AG09309 (cell line): ENCODE measurements around a stretch of chr4.

DNA sequence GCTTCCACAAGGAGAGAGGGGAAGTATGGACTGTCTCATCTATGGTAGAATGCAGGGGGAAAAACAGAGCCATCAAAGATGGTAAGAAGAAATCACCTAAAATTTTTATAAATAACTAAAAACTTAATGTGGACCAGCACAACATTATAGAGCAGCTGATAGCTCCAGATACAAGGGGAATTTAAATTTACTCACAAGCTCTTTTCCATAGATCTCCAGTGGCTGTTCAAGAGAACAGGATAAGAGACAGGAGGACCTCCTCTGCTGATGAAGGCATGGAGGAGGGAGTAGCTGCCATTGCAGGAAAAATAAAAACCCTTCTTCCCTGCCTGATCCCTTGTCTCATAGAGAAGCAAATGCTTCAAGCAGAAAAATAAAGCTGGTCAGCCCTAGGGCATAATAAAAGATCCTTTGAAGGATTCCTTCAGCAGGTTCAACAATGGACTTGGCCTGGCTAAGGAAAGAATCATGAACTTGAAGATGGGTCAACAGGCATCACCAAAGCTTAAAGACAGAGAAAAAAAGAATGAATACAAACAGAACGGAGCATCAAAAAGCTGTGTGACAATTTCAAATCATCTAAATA is 113.5 kb downstream of the GASK1B start:
- RRBS, result no CpG with 5 or more reads among the region's 1 CpG

DNA sequence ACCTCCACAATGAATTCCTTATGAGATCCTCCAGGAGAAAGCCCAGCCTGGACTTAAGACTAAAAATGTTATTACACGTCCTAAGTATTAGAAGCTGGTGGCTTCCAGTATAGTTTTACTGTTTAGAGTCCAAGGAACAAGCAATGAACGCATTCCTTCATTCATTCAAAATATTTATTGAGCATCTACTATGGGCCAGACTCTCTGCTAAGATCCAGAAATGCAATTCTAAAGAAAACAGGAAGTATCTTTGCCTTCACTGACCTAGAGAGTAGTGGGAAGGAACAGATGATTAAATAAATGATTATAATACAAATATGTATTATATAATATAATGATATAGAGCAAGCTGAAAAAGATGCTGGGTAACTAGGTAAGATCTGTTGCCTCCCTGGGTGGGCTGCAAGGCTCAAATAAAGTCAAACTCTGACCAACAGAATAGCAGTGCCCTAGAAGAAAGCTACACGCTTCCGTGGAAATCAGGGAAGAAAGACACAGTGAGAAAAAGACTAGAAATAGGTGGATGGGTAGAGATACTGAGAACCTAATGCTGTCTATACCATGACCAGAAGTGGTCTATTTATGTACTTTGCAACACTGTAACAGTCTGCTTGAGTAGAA is 5.3 kb downstream of the GASK1B start:
- RRBS, result no CpG with 5 or more reads among the region's 4 CpGs

DNA sequence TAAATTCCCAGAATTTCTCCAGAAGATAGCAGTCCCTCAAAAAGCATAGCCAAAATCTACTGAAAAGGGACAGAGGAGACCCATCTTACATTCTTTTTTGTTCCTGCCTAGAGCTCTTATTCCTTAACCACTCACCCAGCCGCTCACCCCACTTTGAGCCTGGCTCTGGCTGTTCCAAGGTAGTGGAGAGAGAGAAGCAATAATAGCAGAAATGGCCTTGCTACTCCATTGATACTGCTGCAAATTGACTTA is 1.7 kb upstream of the GASK1B start:
- RRBS, result no CpG with 5 or more reads among the region's 1 CpG

DNA sequence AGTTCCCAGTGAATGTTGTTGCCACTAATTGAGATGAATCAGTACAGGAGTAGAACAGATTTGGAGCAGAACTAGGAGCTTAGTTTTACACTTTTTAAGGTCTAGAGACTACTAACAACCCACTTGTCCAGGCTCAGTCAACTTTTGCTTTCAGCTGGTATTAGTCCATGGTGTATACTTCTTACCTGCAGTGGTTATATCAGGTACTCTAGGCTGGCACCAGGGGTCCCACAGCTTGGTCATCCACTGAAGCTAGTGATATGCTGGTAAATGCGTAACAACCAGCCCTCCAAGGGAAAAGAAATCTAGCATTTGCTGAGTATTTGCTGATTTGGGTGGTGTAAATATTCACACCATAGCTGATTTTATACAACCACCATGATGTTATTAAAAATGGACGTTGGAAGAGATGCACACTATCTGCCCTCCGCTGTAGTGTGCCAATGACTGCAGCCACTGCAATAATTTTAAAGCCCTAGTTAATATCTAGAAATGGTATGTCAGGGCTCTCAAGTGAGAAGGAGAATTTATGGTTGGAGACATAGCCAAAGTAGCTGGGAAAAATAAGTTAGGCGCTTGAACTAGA is 16.5 kb upstream of the TMEM144 start:
- RRBS, result no CpG with 5 or more reads among the region's 4 CpGs

GRCh38 chr4:158716818-158717527 is 6.2 kb downstream of the PPID start:
- RRBS, result no CpG with 5 or more reads among the region's 11 CpGs

DNA sequence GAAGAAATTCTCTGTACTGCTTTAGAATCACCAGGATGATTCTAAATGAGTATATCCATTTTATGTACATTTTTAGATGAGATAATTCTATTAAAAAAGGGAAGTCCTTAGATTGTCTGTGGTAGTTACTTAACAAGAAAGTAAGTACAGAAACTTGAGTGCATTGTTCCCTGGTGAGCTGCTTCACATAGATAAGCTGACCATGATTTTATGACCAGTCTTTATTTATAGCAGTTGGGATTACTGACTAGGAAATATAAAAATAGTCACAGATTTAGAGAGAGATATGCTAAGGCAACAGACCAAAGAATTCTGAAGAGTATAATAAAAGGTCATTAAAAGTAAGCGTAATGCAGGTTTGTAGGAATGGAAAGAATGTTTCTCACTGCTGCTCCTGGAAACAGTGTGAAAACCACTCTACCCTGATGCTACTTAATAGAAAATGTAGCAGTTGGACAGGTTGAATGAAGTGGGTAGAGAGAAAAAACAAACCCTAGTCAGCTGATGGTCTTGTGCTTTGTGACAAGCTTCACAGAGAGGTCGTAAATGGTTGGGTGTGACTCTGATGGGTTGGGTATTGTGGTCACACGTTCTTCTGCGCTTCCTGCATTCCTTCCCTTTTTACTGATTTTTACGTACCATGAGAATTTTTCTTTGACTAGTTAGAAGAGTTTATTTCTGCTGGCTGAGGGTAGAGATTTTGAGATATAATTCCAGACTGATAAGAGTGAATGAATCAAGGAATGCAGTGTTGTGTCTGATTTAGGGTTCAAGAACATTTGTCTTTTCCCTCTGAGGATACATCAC is 41.2 kb downstream of the FNIP2 start:
- RRBS, result no CpG with 5 or more reads among the region's 5 CpGs

DNA sequence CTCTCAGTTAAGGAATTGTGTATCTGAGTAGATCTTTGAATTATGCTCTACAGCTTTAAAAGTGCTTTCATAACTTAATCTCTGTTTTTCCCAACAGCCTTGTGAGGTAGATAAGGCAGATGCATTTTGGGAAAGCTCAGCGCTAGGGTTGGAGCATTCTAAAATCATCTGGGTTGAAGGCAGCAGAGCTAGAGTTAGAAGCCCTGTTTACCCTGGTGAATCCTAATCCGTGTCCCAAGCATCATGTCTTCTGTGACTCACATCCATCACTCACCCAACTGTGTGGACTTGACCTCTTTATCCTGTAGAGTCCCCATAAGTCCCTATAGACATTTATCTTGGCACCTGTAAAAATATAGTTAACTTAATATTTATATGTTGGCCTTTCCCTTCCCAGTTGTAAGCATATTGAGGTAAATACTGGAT is 49.9 kb downstream of the FNIP2 start:
- RRBS, result no CpG with 5 or more reads among the region's 2 CpGs

GRCh38 chr4:158820163-158820981 is 51.5 kb downstream of the FNIP2 start:
- RRBS, result no CpG with 5 or more reads among the region's 1 CpG

GRCh38 chr4:158839594-158840275 is 70.9 kb downstream of the FNIP2 start:
- RRBS, result no CpG with 5 or more reads among the region's 2 CpGs

DNA sequence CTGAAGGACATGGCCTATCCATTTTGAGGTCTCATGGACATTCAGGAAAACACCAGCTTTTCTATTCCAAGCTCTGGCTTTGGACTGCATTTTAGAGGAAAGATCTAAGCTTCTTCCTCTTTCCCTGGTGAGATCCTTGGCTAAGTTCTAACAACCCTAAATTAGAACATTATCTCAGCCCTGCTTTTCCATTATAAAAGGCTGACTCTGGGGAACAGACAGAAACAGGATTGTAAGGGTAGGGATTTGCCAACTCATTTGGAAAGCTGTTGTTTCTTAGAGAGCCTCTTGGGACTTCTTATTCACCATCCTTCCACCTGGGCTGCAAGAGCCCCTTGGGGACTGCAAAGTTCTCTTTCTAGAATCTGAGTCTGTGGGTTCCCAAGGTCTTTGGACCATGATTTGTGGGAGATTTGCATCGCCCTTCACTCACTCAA is 119.3 kb downstream of the C4orf45 start:
- RRBS, result no CpG with 5 or more reads among the region's 1 CpG

DNA sequence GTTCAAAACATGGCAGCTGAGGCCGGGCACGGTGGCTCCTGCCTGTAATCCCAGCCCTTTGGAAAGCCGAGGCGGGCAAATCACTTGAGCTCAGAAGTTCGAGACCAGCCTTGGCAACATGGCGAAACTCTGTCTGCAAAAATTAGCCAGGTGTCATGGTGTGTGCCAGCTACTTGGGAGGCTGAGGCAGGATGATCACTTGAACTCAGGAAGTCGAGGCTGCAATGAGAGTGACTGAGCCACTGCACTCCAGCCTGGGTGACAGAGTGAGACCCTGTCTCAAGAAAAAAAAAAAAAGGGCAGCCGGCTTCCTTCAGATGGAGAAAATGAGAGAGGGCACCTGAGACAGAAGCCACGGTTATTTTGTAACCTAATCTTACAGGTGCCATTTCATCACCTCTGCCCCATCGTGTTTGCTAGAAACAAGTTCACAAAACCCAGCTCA is 10.9 kb upstream of the C4orf45 start:
- RRBS, result no CpG with 5 or more reads among the region's 10 CpGs

DNA sequence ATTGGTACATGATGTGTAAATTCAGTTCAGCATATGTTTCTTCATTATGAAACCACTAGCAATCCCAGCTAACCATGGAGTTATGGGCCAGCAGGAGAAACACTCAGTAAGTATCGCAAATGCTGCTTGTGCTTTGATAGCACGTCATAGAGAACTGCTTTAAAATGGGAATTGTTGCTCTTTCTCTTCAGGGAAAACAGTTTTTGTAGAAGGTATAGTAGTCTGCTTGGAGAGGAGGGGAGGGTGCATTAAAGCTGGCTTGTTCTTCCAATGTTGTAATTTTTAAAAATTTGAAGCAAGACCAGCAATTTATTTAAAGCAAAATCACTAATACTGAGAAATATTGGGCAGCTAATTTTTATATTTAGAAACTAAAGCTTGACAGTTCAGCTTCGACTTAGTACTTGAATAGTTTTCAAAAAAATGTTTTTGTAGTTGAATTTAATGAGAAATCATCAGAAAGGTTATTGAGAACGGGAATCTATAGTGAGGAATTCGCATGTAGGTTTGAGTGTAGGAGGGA is 165.3 kb downstream of the RAPGEF2 start:
- RRBS, result no CpG with 5 or more reads among the region's 5 CpGs

GRCh38 chr4:159360643-159360871 is 257.7 kb downstream of the RAPGEF2 start:
- RRBS, result no CpG with 5 or more reads among the region's 2 CpGs

GRCh38 chr4:159382727-159383359 is 280.0 kb downstream of the RAPGEF2 start:
- RRBS, result no CpG with 5 or more reads among the region's 8 CpGs

GRCh38 chr4:159413521-159413886 is 310.6 kb downstream of the RAPGEF2 start:
- RRBS, result no CpG with 5 or more reads among the region's 3 CpGs

DNA sequence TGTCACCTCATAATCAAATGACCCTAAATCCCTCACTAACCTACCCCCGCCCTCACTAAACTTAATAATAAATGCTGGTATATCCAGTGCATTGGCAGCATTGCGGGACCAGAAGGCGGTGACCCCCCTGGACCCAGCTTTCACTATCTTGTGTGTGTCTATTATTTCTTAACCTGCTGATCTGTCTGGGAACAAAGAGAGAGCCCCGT is 1262.3 kb downstream of the RAPGEF2 start:
- RRBS, result no CpG with 5 or more reads among the region's 4 CpGs

DNA sequence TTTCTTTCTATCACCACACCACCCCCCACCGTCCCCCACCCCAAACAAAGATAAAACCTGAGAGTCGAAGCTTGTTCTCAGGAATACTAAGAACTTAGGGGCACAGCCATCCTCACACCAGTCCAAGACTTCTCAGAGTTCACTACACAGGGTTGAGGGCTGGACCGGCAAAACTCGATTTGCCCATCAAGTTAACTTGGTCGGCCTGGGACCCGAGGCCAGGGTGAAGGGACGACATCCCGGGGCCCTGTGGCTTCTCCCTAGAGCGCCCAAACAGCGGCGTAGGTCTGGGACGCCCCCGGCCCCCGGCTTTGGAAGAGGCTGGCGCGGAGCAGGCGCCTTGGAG is 250 bp upstream of the NPY5R start:
- RRBS, result 7% methylated on average over 14 of the region's 17 CpGs

DNA sequence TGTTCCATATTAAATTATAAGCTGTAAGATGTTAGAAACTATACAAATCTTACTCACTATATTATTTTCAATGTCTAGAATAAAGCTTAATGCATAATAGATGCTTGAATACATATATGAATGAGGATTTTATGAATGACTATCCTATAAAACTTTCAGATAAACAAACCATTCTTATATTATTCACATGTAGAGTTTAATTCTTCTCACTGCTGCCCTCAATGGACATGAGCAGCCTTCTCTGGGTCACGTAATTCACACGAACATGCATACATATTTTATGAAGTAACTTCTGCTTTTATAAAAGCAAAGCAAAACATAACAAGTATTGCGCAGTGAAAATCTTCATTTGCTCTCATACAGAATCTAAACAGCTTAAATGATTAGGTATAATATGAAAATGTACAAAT is 116.6 kb downstream of the TMA16 start:
- RRBS, result no CpG with 5 or more reads among the region's 3 CpGs

DNA sequence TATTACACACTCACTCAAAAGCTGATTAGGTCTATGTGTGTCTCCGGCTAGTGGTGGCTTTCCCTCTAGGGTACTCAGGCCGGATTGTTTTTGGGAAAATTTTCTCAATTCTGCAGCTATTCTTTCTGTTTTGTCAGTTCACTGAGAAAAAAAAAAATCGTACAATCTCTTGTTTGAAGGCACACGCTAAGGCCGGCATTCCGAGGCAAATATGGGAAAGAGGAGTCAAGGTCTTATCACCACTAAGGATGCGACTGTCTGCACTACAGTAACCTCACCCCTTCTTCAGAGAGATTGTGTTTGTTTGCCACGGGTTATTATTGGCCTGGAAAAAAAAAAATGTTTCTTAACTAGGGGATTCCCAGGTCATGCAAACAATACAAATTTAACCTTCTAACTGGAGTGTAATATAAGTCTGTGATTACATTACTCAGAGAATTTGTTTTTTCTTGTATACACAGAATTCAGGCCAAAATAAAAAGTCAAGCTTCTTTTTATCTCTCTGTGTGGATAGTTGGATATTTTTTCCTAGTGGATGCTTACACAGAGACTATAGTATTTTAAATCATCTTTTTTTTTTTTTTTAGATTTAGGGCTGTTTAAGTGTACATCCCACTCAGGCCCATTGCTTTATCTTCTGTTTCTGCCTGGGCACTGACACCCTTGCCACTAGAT is 168.3 kb downstream of the TMA16 start:
- RRBS, result 20% methylated on average over 2 of the region's 8 CpGs

DNA sequence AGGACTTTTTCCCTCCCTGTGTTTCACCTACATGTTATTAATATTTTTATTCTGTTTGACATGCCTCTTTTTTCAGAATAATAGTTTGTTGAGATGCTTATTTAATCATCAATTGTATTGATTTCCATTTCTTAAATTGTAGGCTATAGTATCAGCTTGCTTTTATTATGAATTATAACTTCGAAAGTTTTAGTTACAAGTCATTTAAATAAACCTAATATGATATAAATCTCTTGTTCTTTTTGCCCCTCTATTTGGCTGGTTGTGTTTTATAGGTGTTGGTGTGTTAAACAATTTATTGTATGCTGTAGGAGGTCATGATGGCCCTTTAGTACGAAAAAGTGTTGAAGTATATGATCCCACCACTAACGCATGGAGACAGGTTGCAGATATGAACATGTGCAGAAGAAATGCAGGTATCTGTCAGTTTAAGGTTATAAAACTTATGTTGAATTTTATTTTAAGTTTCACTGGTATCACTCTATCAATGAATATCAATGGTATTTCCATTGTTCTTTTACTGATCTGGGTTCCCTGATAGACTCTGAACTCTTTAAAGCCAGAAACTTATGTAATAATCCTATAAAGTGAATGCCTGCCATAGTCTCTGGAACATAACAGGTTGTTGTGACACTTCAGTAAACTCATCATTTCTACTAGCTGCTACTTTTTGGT is 13.6 kb upstream of the MSMO1 start:
- RRBS, result no CpG with 5 or more reads among the region's 3 CpGs